Mammary microvascular endothelial cell (primary cell): ENCODE data around the genes FAAH and KNCN.

DNA sequence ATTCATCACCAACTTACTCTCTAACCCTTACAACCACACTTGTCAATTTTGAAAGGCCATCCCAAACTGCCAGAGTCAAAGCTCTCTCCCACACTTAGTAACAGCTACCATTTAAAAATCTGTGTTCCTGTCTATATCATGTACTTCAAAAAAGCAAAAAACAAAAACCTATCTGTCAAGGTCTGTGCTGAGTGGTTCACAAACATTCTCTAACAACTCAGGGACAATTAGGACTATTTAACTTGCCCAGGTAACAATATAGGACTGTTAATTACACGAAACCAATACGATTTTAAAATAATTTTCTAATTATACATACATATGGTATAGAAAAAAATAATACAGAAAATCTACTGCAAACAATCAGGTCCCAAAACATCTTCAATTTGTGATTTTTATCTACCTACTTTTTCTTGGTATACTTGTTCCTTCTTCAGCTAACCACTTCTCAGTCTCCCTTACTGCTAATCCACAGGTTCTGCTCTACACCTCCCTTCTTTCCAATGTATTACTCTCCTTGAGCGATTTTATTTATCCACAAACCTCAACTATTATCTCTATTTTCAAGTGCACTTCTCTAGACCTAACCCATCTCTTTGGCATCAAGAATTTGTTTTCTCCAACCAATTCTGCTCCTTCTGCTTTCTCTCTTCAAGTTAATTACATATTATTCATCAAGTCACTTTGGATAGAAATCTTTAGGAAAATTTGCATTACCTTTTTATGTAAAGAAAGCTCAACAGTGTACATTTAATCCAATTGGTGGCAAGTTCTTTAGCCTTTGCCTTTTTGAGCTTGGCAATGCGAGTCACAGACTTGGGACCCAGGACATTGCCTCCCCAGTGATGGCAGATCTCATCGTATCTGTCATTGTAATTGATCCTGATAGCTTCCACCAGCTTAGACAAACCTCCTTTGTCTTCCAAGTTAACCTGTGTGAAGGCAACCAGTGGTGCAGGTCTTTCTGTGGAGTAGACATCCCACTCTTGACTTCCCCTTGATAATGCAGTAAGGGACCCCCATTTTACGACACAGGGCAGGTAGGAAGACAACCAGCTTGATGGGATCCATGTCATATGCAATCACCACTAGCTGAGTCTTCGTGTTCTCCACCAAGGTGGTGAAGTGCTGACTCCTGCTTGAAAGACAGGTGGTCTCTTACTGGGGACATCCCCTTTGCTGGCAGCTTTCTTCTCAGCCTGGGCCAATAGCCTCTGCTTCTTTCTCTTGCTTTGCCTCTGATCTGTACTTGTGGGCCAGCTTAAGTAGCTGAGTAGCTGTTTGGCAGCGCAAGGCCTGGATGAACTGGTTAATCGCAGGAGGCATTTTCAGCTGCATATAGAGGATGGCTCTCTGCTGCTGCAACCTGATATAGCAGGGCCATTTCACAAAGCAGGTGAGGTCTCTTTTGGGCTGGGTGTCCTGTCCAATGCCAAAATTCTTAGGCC, 26.9 kb upstream of the CCDC17 start:
- RAMPAGE, long total RNA = no peak

DNA sequence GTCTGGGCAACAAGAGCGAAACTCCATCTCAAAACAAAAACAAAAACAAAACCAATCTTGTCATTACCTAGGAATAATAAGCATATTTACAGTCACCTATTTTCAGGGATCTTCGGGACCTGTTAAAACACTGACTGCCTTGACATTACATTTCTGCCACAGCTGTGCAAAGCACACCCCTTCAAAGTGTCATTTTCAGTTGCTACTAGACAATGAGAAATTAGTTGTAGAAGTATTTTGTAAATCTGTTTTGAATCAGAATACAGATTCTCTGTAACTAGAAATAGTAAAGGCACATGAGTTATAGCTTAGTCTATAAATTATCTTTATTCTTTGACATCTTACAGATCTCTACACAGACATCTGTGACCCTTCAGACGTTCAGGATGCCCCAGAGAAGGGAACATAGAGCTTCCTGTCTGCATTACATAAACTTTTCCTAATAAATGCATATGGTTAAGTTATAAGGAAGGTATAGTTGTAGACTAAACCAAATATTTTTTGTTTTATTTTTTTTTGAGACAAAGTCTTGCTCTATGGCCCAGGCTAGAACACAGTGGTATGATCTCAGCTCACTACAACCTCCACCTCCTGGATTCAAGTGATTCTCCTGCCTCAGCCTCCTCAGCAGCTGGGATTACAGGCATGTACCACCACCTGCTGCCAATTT, 8.9 kb downstream of the TMEM69 start:
- RAMPAGE, long total RNA = no peak

- RAMPAGE, long total RNA = no peak
Measured at GRCh38 chr1:45884682-45885144, 81.3 kb downstream of the MAST2 start.

GRCh38 chr1:45973392-45974256, 158.8 kb downstream of the PIK3R3 start:
- RAMPAGE, long total RNA = no peak

- RAMPAGE, long total RNA = no peak
Measured at GRCh38 chr1:46062469-46063260, 69.8 kb downstream of the PIK3R3 start.

GRCh38 chr1:46137805-46138427, 5.5 kb upstream of the PIK3R3 start:
- RAMPAGE, long total RNA = no peak

DNA sequence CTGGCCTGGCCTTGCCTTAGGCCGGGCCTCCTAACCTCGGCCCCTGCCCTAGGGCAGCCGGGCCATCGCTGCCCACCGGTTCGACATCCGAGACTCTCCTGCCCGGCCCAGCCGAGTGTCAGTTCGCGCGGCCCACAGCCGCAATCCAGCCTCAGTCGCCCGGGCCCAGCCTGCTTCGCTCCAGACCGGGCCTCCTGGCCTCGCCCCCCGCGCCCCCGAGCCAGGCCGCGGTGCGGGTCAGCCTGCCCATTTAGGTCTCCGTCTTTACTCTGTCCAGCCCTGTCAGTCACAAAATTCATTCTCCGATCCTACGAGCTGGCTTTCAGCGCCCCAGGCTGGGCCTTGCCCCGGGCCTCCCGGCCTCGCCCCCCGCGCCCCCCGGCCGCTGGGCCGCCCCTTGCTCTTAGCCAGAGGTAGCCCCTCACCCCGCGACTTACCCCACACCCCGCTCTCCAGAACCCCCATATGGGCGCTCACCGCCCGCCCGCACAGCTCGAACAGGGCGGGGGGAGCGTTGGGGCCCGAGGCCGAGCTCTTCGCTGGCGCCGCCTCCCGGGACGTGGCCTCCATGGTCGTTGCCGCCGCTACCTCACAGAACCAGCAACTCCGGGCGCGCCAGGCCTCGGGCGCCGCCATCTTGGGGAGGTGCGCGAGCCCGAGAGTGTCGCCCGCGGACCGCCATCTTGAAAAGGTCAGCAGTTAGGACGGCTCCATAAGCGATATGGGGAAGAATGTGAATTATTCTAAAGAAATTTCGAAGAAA, 548 bp downstream of the LRRC41 start:
- RAMPAGE, long total RNA = start-site peak on the minus strand centred at position 574 of the sequence, 192 bp wide, 709 and 415 reads in 2 replicates

DNA sequence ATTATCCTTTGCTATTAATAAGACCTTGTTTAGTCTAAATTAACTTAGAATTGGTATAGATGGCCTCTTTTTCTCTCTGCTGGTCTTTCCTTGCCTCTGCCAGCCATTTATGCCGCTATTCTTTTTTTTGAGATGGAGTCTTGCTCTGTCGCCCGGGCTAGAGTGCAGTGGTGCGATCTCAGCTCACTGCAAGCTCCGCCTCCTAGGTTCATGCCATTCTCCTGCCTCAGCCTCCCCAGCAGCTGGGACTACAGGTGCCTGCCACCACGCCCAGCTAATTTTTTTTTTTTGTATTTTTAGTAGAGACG, 9.8 kb upstream of the NSUN4 start:
- RAMPAGE, long total RNA = no peak

DNA sequence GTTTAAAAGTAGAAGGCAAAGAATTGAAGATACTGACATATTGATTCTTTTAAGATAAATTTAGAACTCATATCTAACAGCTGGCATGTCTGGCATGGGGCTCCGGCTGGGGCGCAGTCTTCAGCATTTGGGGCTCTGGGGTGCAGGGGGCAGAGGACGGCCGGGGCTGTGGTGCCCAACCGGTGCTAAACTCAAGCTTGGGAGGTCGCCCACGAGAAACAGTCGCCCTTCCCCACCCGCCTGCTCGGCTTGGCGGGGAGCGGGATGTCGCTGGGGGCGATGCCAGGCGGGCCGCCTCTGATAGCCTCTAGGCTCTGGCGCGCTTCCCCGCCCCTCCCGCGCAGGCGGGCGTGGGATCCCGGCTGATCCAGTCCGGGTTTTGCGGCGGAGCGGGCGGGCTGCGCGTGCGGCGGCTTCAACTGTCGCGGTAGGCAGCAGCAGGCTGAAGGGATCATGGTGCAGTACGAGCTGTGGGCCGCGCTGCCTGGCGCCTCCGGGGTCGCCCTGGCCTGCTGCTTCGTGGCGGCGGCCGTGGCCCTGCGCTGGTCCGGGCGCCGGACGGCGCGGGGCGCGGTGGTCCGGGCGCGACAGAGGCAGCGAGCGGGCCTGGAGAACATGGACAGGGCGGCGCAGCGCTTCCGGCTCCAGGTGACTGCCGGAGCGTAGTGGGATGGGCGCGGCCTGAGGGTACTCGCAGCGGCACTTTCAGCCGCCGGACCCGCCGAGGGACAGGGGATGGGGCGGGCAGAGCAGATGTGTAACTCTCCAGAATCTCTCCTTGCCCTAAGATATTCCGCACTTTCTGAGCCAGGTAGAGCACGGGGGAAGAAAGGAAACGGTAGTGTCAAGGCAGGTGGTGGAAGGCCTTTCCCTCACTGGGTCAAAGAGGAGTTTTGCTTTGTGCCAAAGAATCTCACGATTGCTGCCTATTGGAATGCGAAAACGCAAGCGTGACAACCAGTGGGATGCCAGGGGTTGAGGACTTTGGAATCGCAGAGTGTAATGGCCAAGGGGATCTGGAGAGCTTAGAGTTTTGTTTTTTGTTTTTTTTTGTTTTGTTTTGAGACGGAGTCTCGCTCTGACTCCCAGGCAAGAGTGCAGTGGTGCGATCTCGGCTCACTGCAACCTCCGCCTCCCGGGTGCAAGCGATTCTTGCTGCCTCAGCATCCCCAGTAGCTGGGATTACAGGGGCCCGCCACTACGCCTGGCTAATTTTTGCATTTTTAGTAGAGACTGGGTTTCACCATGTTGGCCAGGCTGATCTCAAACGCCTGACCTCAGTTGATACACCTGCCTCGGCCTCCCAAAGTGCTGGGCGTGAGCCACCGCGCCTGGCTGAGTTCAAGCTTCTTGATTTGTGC, at the start of gene FAAH:
FAAH (plus strand) TSS at position 422 of the 1,361 bp plus-strand sequence.
- RAMPAGE, long total RNA = no peak

DNA sequence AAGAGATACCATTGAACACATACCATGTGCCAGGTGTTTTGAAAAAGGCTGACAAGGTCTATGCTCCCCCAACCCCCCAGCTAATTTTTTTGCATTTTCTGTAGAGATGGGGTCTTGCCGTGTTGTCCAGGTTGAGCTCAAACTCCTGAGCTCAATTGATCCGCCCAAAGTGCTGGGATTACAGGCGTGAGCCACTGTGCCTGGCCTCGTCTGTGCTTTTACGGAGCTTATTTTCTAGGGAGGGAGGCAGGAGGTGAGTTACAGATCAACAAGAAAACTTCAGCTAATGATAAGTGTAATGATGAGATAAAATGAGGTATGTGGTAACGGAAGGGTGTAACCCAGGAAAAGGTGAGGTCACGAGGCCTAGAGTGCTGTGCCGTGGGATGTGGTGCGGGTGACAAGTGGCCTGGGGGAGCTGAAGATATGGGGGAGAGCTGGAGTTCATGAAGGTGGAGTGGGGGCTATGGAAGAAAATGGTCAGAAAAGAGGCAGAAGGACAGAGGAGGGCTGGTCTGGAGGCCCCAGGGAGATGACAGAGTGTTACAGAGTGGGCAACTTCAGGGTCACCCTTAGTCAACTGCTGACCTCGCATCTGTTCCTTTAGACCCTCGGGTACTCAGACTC, 28.3 kb downstream of the FAAH start:
- RAMPAGE, long total RNA = no peak

DNA sequence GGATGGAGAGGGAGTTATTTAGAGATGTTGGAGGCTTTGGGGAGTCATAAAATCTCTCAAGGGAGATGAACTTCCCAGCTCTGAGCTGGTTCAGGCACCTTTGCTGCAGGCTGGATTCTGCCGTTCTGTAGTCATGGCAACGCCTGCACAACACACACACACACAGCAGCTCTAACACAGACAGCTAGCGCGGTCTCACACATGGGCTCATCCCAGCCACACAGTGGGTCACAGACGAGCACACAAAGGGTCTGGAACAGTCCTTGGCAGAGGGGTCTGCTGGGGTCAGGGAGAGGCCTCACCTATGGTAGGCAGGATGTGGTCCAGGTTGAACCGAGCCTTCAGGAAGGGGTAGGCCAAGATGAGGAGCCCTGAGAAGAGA, 1.8 kb downstream of the KNCN start:
- RAMPAGE, long total RNA = no peak

GRCh38 chr1:46551408-46551829, at the start of gene KNCN:
Gene KNCN, minus strand, starts transcription at chr1:46551647.
- RAMPAGE, long total RNA = no peak

GRCh38 chr1:46593998-46594493, 10.0 kb downstream of the MKNK1 start:
- RAMPAGE, long total RNA = no peak

DNA sequence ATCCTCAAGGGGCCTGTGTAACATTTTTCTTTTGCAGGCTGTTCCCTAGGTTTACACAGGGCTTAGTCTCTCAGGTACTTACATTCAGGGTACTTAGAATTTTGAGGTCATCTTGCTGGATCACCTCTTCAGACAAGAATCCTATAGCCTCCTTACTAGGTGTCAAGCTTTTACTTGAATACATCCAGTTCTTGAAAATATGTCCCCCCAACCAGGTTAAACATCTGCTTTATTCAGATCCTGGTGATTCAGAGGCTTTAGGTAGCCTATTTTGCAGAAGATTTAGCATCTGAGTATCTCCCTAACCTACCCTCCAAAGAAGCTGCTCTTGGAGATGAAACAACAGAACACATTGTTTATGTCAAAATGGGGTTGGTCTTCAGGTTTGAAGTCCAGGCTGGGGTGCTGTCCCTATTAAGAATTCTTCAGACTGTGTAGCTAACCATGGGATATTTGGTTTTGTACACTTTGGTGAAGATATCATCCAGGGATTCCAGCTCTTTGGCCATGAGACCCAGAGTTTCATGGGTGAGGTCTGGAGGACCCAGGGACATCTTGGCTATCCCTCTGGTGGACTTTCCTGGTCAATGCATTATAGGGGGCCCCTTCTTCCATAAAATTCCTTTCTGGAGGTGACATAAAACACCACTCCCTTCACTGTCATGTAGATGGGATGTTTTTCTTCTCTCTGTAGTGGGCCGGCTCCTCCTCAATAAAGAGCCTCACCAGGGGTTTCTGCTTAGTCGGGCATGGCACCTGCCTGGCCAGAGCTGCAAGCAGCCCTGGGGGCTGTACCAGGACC, 2.4 kb downstream of the ATPAF1 start:
- RAMPAGE, long total RNA = no peak

GRCh38 chr1:46686612-46687044, 15.0 kb downstream of the TEX38 start:
- RAMPAGE, long total RNA = no peak

GRCh38 chr1:46716292-46716550, 2.7 kb downstream of the EFCAB14 start:
- RAMPAGE, long total RNA = no peak

DNA sequence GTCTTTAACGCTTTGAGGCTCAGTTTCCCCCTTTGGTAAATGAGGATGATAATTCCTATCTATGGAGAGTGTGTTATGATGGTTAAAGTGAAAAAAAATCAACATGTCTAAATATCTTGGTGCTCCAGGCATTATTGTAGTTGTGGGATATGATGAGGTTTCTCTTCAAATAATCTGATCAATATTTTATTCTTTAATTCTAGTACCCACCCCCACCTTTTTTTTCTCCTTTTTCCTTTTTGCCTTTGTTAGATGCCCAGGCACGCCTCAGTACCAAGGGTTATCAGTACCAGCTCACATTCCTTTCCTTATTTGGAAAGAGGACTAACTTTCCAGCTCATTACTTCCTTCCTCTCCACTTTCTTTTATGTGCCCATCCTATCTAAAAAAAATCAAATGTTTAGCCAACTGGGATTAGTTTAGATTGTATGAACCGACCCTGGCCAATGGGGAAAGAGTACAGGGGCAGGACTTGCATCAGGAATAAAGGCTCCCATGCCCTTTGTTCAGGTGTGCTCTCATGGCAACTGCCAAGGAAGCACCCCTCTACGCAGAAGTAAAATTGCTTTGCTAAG, 35.7 kb upstream of the EFCAB14 start:
- RAMPAGE, long total RNA = no peak

DNA sequence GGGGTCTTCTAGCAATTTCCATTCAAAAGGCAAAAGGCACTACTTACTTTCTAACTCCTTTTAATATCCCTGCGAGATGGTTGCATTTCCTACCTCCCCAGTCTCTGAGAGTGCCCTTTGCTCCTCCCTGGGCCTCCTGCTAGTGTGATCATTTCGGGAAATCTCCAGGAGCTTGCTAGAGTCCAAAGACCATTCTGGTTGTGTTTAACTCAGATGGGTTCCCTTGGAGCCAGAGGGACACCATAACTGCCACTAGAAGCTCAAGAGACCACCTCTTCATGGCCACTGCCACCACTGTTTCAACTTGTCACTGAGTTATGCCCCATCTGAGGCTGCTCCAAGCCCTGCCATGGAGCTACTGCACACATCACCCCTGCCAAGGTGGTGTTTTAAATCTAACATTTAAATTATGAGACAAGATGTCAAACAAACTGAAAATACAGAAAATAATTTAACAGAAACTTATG, 34.4 kb upstream of the CYP4B1 start:
- RAMPAGE, long total RNA = no peak

DNA sequence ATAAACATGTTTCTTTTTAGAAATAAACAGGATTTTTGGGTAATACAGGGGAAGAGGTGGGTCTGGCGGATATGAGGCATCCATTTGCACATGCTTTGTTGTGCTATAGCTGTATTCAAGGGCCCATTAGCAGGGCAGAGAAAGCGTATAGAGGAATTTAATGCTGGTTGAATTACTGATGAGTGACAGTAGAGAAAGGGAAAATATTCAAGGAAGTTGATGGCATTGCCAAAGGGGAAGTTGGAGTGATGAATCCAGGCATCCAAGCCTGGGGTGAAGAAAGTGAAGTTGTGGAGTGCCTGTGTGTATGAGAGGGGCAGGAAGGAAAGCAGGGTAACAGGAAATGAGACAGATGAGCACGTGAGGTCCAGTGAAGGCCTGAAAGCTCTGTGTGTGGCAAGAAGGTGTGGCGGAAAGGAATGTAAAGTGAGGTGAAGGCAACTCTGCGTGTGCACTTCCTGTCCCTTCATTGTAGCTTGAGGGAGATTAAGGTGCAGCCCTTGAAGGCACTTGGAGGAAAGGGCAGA, 58.6 kb downstream of the CYP4B1 start:
- RAMPAGE, long total RNA = no peak

- RAMPAGE, long total RNA = no peak
Measured at GRCh38 chr1:46986327-46986997, 37.0 kb upstream of the CYP4X1 start.